Testis (tissue), 5 donors: Measurements from ENCODE around the genes SH3GL2 and PLIN2.

DNA sequence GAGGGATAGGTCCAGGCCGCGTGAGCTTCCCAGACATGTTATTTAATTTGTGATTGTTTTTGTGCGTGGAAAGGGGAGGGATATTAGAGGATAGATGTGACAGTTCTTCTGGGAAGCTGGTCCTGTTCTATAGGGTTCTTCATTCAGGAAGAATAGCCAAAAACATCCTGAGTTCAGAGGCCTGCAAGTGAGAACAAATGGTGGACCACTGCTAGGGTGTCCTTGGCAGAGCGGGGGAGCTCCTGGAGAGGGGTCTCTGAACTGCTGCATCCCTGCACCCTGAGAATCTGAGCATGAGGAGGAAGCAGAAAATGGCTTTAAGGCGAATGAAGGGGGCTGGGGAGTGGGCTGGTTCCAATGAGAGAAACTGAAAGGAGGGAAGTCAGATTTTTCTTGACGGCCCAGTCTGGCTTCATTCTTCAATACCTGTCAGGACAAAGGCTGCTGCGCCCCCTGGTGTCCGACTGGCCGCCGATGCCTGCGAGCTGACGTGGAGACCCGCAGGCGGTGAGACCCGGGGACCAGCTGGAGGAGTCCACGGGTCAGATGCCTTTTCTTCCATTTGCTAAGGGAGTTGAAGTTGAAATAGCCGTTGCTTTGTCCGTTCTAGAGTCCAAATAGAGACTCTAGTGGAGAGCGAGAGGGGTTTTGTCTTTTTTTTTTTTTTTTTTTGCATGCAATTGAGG lies 39.4 kb upstream of the NFIB start:
- PRO-cap, 3 experiments = no peak in any of the 3 experiments
- RAMPAGE, long total RNA, 2 experiments = no peak in any of the 2 experiments
- RRBS = no CpG with 5 or more reads among the region's 19 CpGs

- PRO-cap, 3 experiments = no peak in any of the 3 experiments
- RAMPAGE, long total RNA, 2 experiments = no peak in any of the 2 experiments
- RRBS = no CpG with 5 or more reads among the region's 2 CpGs
Observed at GRCh38 chr9:14650763-14651644, 42.2 kb downstream of the ZDHHC21 start.

DNA sequence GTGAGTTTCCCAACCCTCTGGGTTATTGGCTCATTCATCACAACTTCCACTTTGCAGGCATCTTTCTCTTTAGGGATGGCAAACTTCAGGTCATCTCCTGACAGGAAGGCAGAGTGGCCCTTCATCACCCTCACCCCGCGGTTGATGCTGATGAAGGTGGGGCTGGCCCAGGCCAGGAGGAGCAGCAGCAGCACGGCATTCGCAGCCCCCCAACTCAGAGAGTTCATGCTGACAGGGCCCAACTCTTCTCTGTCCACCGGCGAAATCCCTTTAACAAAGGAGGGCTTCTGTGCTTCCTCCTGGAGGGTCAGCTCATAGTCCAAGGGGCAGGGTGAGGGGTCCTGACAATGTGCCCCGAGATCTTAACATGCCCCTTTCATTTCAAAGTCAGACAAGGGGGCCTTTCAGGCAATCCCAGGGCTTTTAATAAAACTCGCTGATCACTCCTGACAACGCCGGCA lies 41.4 kb downstream of the FREM1 start:
- PRO-cap, 3 experiments = no peak in any of the 3 experiments
- RAMPAGE, long total RNA, 2 experiments = no peak in any of the 2 experiments
- RRBS = no CpG with 5 or more reads among the region's 10 CpGs

DNA sequence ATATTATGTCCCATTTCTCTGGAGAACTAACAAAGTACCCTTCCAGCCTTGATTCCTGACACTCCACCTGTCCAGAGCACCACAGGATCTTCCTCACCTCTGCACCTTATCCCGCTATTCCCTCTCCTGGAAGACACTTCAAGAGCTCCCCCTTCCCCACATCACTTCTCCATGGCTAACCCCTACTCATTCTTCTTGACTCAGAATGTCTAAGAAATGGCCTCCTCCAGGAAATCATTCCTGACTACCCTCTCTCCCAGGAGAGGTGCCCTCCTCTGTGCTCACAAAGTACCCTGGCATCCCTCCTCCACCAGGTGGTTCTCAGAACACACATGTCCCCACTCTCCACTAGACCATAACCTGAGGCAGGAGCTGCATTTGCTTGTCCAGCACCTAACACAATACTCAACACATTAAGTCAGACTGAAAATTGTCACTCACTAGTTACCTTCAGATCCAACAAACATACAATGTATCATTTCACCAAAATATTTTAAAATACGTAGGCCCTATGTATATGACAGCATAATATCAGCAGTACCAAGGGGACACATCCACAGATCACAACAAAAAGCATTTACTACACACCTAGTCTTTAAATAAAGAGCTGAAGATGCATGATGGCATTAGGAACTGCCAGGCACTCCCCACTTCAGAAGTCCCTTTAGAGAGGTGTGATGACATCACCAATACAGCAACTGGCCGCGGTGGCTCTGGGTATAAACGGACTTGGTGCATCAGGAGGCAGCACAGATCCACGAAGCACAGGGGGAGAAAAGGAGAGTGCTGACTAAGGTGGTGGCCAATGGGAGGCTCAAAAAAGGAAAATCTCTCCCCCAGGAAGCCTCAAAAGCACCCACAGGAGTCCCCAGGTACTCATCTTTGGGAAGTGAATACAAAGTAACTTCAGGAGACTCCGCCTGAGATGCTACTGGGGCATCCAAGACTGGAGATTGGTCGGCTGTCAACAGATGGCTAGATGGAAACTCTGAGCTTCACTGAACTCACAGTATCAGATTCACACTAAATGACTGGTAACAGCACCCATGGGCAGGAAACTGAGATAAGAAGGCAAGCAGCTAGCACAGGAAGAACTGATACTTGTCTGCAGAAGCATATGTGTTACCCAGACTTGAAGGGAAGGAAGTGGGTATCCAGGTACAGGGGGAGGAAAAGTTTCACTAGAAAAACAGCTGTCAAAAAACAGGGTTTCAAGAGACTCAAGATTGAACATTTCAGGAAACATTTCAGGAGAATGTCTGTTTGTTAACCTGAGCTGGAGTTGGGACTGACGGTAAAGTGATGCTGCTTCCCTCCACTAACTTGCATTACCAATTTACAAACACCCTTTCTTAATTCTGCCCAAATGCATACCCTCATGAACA lies 7.8 kb downstream of the TTC39B start:
- PRO-cap, 3 experiments = no peak in any of the 3 experiments
- RAMPAGE, long total RNA, 2 experiments = no peak in any of the 2 experiments
- RRBS = no CpG with 5 or more reads among the region's 9 CpGs

DNA sequence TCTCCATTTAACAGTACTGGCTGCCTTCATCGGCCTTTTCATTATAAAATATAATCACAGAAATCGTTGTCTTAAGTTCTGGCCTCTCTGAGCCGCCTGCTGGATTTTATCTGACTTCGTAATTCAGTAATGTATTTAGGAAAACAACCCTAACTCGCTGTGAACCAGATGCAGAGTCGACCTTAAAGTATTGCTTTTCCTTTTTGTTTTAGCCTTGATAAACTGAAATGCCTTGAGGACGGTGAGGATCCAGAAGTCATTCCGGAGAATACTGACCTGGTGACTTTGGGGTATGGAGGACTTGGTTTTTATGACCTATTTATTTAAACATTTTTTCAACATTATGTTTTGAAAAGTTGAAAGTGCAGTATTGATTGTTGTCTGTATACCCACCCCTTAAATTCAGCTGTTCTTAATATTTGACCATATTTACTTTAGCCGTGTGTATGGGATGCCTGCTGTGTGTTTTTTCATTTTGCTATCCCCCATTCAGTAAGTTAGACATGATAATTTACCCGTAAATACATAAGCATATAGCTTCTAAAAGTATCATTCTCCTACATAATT lies 1.1 kb downstream of the SNAPC3 start:
- PRO-cap, 3 experiments = no peak in any of the 3 experiments
- RAMPAGE, long total RNA, 2 experiments = no peak in any of the 2 experiments
- RRBS = no CpG with 5 or more reads among the region's 10 CpGs

DNA sequence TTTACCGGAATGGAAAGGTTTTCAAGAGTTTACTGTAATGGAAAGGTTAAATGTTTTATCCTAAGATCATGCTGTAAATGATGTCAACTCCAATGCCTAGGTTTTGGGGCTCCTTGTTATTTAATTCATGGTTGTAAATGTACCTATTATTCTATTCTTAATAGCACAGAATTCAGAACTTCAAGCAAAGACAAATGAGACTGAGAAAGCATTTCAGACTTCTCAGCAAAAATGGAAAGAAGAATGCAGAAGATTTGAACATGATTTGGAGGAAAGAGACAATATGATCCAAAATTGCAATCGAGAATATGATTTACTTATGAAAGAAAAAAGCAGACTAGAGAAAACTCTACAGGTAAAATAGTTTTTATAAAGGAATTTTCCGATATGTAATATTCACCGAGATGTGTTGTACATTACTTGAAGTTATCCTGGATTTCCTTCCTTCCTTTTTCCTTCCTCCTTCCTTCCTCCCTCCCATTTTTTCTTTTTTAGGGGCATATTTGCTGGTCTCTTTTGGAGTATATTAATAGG lies 38.4 kb downstream of the CCDC171 start:
- PRO-cap, 3 experiments = no peak in any of the 3 experiments
- RAMPAGE, long total RNA, 2 experiments = start-site peak on the plus strand in 1 of 2 experiments, centred at position 312 of the sequence, 32 reads per replicate
- RRBS = no CpG with 5 or more reads among the region's 4 CpGs

- PRO-cap, 3 experiments = no peak in any of the 3 experiments
- RAMPAGE, long total RNA, 2 experiments = no peak in any of the 2 experiments
- RRBS = no CpG with 5 or more reads among the region's 10 CpGs
Observed at GRCh38 chr9:16321101-16322126, 549.1 kb downstream of the BNC2 start.

GRCh38 chr9:16335686-16336436 lies 534.6 kb downstream of the BNC2 start:
- PRO-cap, 3 experiments = no peak in any of the 3 experiments
- RAMPAGE, long total RNA, 2 experiments = no peak in any of the 2 experiments
- RRBS = no CpG with 5 or more reads among the region's 8 CpGs

- PRO-cap, 3 experiments = no peak in any of the 3 experiments
- RAMPAGE, long total RNA, 2 experiments = no peak in any of the 2 experiments
- RRBS = no CpG with 5 or more reads among the region's 3 CpGs
Observed at GRCh38 chr9:16385919-16386507, 484.5 kb downstream of the BNC2 start.

- PRO-cap, 3 experiments = no peak in any of the 3 experiments
- RAMPAGE, long total RNA, 2 experiments = no peak in any of the 2 experiments
- RRBS = no CpG with 5 or more reads among the region's 13 CpGs
Observed at GRCh38 chr9:16626450-16627089, 243.9 kb downstream of the BNC2 start.

- PRO-cap, 3 experiments = peak in 3 of 3 experiments; most common plus-strand start chr9:16868027 (in 1); most common minus-strand start chr9:16868001 (in 3)
- RAMPAGE, long total RNA, 2 experiments = no peak in any of the 2 experiments
- RRBS = no CpG with 5 or more reads among the region's 11 CpGs
Observed at GRCh38 chr9:16867450-16868441, 2.7 kb downstream of the BNC2 start.

DNA sequence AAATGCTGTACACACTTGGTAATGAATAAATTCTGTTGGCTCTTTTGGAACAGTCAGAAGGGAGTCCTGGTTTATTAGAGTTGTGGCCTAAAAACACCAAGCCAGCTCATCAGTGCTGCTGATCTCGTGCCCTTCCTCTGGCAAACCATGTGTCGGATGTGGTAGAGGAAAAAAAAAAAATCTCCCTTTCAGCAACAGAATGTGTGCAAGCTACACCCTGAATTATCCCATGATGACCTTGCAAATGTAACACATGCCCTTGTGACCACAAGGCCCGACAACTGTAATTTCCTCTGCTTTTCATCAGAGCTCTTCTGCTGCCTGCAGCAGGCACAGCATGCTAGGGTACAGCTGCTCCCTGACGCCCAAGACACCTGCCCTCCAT lies 14.4 kb upstream of the BNC2 start:
- PRO-cap, 3 experiments = no peak in any of the 3 experiments
- RAMPAGE, long total RNA, 2 experiments = no peak in any of the 2 experiments
- RRBS = no CpG with 5 or more reads among the region's 4 CpGs

- PRO-cap, 3 experiments = peak in 3 of 3 experiments; most common plus-strand start chr9:17005274 (in 3); most common minus-strand start chr9:17005270 (in 1)
- RAMPAGE, long total RNA, 2 experiments = no peak in any of the 2 experiments
- RRBS = no CpG with 5 or more reads among the region's 11 CpGs
Observed at GRCh38 chr9:17005002-17005498, 129.8 kb upstream of the CNTLN start.

- PRO-cap, 3 experiments = no peak in any of the 3 experiments
- RAMPAGE, long total RNA, 2 experiments = no peak in any of the 2 experiments
- RRBS = no CpG with 5 or more reads among the region's 1 CpG
Observed at GRCh38 chr9:17557556-17558075, 21.2 kb upstream of the SH3GL2 start.

- PRO-cap, 3 experiments = peak in 3 of 3 experiments; most common plus-strand start chr9:17579069 (in 3); most common minus-strand start chr9:17579013 (in 3)
- RAMPAGE, long total RNA, 2 experiments = start-site peak on the plus strand in 1 of 2 experiments, at chr9:17579137-17579149 at its widest, 25 reads per replicate
- RRBS = 2% methylated on average over 36 of the region's 124 CpGs
Observed at GRCh38 chr9:17578826-17580081, at the start of gene SH3GL2. SH3GL2 (plus strand) TSS chr9:17579066.

DNA sequence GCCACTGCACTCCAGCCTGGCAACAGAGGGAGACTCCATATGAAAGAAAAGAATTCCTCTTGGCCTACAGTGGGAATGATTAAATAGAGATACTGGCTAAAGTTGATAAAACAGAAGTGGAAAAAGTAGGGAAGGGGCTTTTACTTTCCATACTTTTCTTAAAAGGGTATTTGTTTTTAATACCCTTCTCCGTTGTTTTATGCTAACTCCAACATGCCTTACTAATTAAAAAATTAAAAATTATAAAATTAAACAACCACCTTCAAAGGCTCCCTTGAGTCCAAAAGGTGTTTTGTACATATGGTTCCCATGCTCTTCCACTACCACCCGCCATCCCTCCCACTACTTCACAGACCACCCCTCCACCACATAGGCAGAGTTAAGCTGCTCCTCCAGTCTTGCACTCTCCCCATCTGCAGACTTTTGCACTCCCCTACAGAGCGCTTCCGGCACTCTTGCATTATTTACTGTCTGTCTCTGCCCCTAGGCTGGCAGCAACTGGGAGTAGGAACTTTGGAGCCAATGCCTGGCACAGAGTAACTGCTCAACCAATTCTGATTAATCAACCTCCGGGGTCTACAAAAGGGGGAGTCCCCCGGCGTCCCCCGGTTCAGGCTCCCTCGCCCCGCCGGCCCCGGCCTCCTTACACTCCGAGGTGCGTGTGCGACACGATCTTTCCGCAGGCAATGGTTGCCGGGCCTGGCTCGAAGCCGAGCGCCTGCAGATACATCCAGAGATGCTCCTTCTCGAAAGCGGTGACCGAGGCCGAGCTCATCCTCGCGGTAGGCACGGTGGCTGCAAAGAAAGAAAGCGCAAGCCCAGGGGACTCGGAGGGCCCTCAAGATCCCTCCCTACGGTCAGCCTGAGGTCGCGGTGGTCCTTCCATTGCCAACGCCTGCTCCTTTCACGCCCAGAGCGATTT lies 566 bp downstream of the HAUS6 start:
- PRO-cap, 3 experiments = no peak in any of the 3 experiments
- RAMPAGE, long total RNA, 2 experiments = no peak in any of the 2 experiments
- RRBS = 4% methylated on average over 9 of the region's 36 CpGs

DNA sequence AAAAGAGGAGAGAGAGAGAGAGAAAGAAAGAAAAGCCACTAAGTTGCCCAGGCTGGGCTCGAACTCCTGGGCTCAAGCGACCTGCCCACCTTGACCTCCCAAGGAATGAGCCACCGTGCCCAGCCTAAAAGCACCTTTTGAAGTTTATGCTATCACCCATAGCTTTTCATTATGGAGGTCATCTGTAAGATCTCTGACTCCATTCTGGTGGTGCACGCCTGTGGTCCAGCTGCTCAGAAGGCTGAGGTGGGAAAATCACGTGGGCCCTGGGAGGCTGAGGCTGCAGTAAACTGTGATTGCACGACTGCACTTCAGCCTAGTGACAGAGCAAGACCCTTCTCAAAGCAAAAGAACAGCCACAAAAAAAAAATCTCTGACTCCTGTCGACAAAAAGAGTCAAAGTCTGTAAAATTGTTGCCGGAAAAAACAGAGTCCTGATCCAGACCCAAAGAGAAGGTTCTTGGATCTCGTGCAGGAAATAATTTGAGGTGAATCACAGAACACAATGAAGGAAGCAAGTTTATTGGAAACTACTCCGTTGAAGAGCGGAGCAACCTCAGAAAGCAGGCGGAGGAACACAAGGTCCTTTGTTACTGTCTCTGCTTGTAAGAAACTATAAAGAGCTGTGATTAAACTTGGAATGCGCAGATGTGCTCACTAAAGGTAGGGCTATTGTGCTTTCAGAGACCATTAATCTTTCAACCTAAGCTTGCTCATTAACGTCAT lies 1.9 kb upstream of the HAUS6 start:
- PRO-cap, 3 experiments = no peak in any of the 3 experiments
- RAMPAGE, long total RNA, 2 experiments = no peak in any of the 2 experiments
- RRBS = no CpG with 5 or more reads among the region's 14 CpGs

DNA sequence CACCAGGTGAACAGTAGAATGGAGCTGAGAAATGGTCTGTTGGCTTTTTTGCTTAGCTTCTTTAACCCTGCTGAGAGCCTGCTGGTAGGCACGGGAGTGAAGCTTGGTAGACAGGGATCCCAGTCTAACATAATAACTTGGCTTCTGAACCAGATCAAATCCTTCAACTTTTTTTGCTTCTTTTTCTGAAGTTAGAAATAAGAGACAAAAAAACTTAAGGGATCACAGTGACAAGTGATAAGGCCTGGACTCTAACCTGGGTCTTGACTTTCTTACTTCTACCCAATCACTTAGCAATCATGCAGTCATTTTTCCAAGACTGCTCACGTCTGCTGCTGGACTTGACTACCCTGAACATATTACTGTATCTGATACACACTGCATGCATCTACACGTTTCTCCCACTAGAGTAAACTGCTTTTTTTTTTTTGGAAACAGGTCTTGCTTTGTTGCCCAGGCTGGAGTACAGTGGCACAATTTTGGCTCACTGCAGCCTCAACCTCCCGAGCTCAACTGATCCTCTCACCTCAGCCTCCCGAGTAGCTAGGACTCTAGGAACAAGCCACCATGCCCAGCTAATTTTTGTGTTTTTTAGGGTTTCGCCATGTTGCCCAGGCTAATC lies 7.5 kb downstream of the PLIN2 start:
- PRO-cap, 3 experiments = no peak in any of the 3 experiments
- RAMPAGE, long total RNA, 2 experiments = no peak in any of the 2 experiments
- RRBS = no CpG with 5 or more reads among the region's 6 CpGs

GRCh38 chr9:19127343-19127896 lies at the start of gene PLIN2:
PLIN2 (minus strand) TSS chr9:19127492.
- PRO-cap, 3 experiments = peak in 3 of 3 experiments; most common plus-strand start chr9:19127581 (in 2); most common minus-strand start chr9:19127490 (in 3)
- RAMPAGE, long total RNA, 2 experiments = start-site peak on the minus strand in 1 of 2 experiments, at chr9:19127469-19127516 at its widest, 825 reads per replicate
- RRBS = 1% methylated on average over 30 of the region's 56 CpGs

- PRO-cap, 3 experiments = no peak in any of the 3 experiments
- RAMPAGE, long total RNA, 2 experiments = no peak in any of the 2 experiments
- RRBS = no CpG with 5 or more reads among the region's 3 CpGs
Observed at GRCh38 chr9:19404283-19404841, 4.4 kb upstream of the ACER2 start.